Osteocyte (in vitro differentiated cells): ENCODE data around the gene ERFE.

- PRO-cap, result no peak
Observed at GRCh38 chr2:237558511-237559557, 7.5 kb upstream of the PRLH start.

GRCh38 chr2:237581705-237582327, 8.7 kb downstream of the RAB17 start:
- PRO-cap, result no peak

DNA sequence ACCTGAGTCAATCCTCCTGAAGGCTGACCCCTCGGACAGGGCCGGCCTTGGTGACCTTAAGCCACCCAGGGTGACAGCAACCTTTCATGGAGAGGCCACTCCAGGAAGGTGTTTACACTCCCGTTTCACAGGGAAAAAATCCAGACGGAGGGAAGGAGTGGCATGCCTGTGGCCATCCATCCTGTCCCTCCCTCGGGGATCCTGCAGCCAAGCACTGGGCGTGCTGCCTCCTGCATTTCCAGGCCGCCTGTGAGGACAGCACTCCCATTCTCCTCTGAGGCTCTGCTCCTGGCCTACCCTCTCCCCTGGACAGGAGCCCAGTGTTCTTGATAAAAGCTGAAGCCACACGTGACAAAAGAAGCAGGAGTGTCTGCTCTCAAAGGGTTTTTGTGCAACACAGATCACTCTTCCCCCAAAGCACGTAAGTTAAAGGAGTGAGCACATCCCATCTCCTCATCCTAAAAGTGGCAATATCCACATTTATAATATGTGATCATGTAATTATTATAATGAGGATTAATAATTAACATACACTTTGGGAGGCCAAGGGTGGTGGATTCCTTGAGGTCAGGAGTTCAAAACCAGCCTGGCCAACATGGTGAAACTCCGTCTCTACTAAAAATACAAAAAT, 8.1 kb downstream of the RAB17 start:
- PRO-cap, result no peak

DNA sequence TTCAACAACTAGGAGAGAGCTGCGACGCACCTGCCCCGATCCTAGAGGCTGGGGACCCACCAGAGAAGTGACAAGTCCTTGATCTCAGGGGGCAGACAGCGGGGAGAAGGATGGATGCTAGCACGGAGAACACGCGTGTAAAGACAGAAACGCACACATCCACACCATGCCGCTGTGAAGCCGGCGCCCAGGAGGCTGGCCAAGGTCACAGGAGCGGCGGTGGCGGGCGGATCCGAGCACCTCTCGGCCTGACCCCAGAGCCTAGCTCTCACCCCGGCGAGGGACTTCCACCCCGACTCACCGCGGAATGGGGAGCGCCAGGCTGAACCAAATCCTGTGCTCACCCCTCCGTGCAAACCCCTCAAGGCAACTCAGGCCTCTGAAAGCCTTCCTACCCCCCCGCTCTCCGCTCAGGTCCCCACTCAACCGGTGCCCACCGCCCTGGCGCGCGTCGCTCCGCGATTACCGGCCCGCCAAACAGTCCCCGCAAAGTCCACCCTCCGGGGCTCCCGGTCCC, 533 bp upstream of the LRRFIP1 start:
- PRO-cap, result no peak

DNA sequence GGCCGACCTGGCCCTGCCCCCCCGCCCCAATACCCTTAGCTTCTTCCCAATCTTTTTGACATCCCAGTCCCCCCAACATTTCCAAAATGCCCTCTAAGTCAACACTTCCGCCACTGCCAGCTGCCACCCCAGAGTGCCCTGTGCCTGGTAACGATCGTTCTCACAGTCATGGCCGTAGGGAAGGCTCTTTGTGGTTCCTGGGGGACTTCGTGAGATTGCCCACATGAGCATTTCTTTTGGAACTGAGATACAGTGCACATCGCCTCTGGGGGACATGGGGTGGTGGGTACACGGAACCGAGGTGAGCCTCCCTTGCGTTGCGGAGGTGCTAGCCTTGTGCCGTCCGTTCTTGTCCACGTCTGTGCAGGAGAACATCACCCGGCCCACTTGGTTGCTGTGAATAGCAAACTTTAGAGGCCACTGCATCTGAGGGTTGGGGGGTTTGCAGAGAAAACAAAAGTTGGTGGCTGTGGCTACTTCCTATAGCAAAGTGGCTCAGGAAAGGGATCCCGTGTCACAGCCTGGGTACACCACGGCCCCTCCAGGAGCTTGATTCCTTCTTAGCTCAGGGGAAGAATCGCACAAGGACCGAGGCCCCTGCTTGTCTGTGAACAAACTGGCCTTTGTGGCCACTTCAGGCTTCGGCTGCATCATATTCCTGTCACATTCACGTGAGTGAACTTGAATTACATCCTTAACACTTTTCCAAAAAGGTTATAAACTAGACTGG, 72.5 kb downstream of the LRRFIP1 start:
- PRO-cap, result no peak

DNA sequence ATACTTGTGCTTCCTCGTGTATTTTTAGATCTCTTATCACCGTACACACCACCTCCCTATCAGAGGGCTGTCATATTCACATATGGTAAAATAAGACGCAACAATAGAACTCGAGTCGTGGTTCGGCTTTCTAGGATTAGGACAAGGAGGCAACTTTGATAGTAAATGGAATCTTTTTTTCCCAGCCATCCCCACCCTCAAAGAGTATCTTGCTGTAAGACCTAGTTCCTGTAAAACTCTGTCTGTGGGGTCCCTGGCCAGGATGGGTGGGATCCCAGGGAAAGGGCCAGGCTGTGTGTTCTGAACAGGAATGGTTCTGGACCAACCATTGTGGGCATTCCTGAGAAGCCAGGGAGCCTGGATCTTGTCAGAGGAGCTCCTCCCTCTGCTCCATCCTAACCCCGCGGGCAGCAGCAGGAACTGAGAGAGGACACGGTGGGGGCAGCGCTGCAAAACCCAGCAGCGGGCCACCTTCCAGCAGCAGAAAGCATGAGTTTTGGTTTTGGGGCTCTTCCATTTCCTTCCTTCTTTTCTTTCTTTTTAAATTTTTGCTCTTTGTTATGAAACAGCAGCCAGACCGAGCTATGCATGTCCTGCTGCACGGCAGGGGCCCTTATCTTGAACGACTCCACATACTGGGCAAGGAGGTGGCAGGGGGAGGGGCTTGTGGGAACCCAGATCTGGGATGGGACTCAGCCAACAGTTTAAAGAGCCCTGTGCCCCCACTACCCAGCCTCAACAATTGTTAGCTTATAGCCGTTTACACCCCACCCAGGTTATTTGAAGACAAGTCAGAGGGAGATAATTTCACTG, 75.0 kb downstream of the LRRFIP1 start:
- PRO-cap, result no peak

GRCh38 chr2:237753214-237753663, 45.3 kb upstream of the RBM44 start:
- PRO-cap, result no peak

DNA sequence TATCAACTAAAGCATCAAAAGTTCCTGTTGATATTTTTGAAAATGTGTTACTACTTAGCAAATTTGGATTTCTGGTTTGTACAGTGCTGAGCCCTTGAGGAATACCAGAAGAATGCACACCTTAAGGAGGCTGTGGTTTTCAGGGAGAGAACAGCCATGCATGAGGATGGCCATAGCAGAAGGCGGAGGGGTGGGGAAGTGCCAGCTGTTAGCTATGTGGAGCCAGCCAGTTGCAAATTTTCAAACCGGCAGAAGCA, 16.5 kb upstream of the RBM44 start:
- PRO-cap, result no peak

- PRO-cap, result no peak
Observed at GRCh38 chr2:237902631-237903118, 43.3 kb downstream of the RAMP1 start.

DNA sequence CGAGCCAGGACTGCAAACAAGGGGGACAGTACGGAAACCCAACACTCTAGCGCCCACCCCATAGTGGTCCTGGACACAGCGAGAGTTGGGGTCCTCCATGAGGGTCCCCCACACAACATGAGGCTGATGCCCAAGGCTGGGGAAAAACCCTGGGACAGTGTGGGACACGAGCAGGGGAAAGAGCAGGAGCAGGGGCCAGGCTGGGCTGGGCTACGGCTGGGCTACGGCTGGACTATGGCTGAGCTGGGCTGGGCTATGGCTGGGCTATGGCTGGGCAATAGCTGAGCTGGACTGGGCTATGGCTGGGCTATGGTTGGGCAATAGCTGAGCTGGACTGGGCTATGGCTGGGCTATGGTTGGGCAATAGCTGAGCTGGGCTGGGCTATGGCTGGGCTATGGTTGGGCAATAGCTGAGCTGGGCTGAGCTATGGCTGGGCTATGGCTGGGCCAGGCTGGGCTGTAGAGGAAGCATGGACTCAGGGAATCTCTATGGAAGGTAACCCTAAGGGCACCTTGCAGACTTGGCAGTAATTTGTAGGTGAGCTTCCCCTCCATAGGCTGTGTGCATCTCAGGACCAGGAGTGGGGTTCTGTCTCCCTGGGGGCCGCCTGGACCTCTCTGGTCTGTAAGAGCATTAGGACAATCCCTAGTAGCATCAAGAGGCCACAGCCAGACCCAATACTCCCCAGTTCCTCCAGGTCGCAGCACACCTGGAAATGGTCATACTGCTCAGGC, 1.3 kb upstream of the KLHL30 start:
- PRO-cap, result no peak

DNA sequence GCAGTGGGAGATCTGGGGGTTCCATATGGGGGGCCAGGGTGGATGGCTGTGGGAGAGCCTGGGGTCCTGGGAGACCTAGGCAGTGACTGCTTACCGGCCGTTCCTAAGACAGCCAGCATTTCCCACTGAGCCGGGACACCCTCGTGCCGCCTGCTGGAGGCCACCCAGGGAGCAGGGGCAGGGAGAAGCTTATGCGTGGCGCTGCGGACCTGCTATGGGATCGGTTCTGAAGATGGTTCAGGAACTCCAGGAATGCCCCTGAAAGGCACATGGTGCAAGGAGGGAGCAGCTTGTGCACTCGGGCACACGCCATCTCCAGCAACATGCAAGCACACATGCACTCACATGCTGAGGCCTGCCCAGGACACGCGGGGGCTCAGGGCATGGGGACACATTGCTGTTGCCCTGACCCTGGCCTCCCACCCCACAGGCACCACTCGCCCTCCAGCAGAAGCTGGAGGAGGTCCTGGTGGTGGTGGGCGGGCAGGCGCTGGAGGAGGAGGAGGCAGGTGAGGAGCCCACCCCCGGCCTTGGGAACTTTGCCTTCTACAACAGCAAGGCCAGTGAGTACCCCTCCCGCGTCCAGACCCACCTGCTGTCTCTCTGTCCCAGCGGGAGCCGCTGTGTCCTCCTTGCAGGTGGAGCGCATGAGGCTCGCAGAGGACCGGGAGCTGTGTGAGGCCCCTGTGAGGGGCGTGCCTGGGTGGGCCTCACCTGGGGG, 4.1 kb downstream of the KLHL30 start:
- PRO-cap, result no peak

- PRO-cap, result unidirectional peak, plus-strand start at chr2:238158970
Observed at GRCh38 chr2:238158187-238159092, at the start of gene ERFE. ERFE (plus strand) TSS chr2:238158970.

- PRO-cap, result no peak
Observed at GRCh38 chr2:238199639-238200186, 3.8 kb downstream of the ILKAP start.

DNA sequence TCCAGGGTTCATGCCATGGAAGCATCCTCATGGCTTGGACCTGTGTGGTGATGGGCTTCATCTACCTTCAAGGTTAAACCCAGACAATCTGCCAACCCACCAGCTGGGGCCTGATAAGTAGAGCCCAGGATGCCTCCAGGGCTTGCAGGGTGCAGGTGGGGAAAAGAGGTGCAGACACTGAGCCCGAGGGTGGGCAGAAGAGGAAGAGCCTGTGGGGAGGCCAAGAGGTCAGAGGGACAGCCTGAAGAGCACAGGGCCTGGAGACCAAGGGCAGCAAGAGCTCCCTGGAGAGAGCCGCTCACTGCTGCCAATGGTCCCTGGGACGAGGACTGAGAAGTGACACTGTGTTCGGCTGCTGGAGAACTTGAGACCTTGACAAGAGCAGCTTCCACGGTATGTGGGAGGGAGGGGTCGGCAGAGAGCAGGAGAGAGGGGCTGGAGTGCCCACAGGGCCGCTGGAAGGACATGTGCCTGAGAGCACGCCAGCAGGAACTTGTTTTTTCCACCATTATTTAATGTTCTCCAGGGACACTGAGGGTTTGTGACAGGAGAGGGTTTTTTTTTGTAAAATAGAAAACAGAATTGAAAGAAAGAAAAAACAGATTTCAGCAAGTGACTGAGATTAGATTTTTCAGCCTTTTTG, 8.2 kb upstream of the HES6 start:
- PRO-cap, result no peak

DNA sequence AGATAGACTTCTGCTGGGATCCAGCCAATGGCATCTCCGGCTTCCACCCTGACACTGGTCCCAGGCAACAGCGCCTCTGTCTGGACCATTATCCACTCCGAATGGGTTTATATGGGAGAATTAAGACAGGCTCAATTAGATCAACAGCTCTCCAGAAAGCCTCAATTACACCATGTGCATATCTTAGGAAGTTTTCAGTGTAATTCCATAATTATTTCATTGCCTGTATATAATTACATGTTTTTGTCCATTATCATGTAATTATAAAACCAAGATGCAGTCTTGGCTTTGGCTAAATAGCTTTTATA, 23.3 kb downstream of the PER2 start:
- PRO-cap, result no peak

DNA sequence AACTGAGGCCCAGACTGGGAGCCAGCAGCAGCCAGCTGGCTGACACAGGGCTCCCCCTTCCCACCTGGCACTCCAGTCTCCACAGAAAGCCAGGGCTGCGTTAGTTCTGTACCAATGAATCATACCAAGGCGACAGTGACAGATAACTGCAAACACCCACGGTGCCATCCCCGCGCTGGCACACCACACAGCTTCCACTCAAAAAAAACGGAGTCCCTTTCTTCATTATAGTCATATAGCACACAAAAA, 1.4 kb downstream of the PER2 start:
- PRO-cap, result no peak

DNA sequence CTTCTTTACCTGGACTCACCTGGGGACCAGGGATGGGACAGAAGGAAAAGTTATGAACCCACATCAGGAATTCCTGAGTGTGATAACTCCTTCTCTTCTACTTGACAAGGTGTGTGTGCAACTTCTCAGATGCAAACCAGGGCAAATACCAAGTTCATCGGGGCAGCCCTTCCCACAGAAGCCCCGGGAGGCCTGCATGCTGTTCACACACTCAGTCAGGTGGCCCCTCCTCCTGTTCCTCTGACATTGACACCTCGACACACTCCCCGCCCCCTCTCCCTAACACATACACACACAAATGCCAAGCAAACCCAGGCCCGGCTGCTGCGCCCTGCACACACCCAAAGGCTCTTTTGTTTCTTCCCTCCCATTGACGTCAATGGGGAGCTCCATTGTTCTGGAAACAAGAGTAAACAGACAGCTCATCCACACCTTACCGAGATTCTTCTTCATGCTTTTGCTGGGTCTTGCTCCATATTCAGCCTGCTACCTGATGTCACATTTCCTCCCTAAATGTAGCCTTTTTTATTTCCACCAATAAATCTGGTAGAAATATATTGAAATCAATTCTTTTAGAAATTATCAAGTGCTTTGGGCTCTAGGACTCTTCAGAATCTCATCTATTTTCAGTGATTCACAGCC, 1.7 kb upstream of the PER2 start:
- PRO-cap, result no peak

- PRO-cap, result no peak
Observed at GRCh38 chr2:238296560-238297002, 8.2 kb upstream of the PER2 start.

DNA sequence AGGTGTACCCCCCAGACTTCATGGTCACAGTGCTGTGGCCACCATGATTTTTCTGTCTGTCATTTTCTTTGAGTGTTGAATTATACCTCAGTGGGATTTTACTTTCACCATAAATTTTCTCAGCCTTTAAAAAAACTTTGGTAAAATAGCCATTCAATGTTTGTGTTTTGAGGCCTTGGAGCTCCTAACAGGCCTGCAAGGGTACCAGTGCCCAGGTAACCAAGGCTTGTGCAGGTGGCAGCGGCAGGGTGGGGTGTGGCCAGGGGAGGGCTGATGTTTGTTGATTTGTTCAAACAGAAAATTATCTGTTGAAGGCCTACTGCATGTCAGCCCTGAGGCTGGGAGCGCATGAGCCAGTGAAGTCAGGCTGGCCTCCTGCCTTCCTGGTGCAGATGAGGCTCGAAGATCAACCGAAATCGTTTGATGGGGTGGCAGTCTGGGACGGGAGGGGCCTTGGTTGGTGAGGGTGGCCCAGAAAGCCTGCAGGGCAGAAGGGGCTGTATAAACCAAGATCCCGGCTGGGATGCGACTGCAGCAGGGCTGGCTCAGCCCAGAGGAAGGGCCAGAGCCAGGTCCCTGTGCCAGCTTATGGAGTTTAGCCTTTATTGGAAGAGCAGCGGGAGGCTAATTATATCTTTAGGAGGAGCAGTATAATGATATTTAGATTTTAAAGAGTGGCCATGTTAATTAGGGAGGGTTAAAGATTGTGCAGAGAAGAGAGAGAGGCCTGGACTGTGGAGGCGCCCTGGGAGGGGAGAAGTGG, 24.8 kb downstream of the TRAF3IP1 start:
- PRO-cap, result no peak

DNA sequence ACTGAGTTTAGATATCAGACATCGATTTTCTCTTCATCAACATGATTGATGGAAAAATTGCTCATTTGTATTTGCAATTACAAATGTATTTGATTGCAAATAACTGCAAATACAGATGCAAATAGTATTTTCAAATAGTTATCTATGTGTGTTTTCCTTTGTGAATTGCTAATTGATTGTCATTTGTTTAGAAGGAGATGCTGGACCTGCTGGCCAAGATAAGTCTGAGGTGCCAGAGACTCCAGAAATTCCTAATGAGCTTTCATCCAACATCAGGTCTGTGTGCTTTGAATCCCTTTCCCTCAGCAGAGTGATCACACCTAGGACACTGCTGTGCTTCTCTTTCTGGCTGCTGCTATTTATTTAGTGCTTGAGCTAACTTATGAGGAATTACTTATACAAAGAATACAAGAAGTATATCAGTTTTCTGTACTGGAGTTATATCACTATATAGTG, 28.3 kb downstream of the TRAF3IP1 start:
- PRO-cap, result no peak